Neuron (in vitro differentiated cells): ENCODE data around the genes HTR3D and THPO.

GRCh38 chr3:183153229-183153462, 9.4 kb downstream of the LAMP3 start:
- PRO-cap = no peak

DNA sequence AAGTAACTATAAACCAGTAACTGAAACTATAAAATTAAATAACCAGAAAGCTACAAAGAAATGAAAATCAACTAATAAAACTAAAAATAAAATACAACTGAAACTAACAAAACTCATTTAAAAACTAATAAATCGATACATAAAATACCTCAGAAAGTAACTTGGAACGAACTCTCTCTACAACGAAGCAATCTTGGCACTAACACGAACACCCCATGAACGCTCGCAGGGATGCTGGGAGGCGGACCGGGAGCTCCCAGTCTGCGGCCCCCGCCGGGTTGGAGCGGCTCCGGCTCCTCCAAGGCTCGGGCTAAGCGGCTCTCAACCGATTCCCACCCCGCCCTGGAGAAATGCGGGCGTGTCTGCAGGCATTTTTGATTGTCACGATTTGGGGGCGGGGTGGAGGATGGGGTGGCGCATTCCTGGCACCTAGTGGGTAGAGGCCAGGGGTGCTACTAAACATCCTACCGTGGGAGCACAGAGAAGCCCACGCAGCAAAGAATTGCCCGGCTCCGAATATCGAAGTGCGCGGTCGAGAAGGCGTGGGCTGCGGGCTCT, 16.1 kb upstream of the LAMP3 start:
- PRO-cap = no peak

DNA sequence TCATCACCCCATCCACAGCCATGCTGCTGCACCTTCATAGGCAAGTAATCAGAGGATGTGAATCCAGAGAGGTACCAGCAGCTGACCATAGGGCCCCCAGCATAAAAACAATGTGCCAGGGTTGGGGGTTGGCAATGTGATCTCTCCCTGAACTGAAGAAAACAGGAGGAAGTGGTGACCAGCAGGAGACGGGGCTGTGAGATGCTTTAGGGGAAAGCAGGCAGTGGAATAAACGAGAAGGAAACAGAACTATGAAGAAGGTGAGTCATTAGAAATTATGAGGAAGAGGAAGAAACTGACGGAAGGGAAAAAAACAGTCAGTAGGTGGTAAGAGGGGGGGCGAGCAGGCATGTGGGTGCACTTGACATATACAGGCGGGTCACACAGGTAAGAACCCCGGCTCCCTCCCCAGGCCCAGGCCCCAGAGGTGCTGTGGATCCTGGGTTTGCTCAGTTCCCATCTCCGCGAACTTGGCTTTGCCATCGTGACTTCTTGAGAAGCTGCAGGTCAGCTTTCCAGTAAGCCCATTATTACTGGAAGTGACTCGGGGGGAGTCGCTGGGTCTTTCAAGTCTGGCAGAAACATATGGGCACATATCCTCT, 42.1 kb upstream of the B3GNT5 start:
- PRO-cap = no peak

DNA sequence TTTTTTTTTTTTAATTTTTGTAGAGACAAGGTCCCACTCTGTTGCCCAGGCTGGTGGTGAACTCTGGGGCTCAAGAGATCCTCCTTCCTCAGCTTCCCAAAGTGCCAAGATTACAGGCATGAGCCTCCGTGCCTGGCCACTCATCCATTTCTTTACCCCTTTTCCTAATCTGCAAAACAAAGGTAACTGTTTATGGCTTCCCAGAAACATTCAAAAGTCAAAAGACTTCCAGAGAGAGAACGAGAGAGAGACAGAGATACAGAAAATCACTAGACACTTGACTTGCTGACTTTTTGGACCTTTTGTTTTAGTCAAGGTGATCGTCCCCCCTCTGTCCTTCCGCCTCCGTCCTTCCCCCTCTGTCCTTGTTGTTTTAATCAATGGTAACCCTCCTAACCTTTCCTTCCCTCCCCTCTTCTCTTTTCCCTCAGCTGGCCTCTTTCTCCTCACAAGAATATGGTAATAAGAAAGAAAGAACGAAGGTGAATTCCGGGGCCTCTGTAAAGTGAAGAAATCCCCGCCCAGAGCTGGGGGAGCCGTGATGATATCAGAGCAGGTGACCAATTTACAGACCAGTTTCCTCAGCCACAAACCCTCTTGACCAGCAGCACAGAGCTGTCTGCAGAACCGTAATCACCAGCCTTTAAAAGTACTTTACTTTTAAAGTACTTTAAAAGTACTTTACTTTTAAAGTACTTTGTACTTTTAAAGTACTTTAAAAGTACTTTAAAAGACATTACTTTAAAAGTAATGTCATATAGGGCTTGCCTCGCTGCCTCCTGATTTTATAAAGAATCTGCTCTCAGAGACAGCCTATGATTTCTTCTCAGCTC, 21.9 kb downstream of the KLHL6 start:
- PRO-cap = no peak

DNA sequence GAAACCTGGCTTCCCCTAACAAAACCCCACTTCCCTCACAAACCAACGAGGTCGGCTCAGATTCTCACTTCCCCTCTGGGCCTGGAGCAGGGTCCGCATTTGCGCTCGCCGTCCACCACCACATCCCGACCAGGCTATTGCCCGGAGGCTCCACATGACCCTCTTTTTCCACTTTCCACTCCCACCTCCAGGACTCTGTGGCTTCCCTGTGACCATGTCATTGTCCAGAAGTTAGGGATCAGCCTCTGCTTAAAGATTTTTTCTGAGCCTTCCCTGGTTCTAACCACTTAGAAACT, 14.7 kb downstream of the KLHL6 start:
- PRO-cap = no peak

DNA sequence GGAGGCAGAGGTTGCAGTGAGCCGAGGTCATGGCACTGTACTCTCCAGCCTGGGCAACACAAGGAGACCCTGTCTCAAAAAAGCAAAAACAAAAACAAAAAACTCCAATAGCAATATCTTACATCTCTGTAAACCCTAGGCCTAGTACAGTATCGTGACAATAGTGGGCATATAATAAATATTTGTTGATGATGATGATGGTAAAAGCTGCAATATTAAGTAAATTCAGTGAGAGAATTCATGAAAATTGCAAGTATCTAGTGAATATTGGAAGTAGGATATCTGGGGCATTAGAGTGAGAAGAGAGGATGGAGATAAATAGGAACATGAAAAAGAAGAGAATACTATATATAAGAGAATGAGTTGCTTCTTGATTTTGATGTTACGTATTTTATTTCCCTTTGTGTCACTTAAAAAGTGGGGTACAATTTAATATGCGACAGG, 12.5 kb downstream of the KLHL24 start:
- PRO-cap = no peak

- PRO-cap = no peak
These were observed 14.5 kb downstream of the MAP6D1 start for GRCh38 chr3:183810731-183811398.

DNA sequence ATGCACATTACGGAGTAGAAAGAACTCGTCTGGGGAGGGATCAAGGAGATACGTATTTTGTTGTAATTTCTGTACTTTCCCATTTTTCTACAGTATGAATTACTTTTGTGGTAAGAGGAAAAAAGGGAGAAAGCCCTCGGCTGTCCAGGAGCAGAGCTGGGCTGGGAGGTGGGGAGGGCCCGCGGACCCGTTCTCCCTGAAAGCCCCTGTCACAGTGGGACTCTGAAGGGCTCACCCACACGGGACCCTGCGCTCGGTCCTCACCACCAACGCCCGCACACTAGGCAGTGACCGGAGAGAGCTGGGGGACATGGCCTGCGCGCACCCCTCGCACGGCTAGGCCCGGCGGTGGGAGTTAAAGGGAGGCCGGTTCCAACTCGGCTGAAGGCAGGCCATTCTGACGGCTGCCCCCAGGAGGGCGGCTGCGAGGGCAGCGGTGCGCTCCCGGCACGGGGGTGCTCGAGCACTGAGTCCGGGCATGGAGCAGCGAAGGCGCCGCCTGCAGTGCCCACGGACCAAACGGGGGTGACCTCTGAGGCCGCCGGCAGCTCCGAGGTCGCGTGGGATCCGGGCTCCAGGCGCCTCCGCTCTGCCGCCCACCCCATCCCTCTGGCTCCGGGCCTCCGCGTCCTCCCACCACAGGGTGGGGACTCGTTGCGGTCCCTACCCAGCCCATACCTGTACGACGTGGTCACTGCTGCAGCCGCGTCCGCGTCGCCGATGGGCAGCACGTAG, 741 bp downstream of the MAP6D1 start:
- PRO-cap = bidirectional peak, plus-strand start at position 395 of the sequence, minus-strand start at position 282 of the sequence; bidirectional peak, plus-strand start at position 675 of the sequence, minus-strand start at position 591 of the sequence

- PRO-cap = no peak
These were observed 20.2 kb upstream of the MAP6D1 start for GRCh38 chr3:183845407-183846089.

- PRO-cap = no peak
These were observed 35.8 kb upstream of the PARL start for GRCh38 chr3:183920498-183920841.

DNA sequence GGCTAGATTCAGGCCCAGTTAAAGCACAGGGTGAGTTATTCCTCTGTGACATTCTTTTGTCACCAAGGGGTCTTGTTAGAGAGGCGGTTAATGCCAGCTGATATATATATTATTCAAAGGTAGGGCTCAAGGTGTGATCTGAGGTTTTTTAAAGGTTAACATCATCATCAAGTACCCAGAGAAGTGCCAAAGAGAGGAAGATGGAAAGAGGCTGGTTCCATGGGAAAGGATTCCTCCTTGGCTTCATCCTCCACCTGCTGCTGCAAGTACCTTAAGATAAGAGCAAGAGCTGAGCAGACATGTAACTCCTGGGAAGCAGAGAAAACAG, at the start of gene HTR3D:
Gene HTR3D, plus strand, starts transcription at position 201 of the 328 bp plus-strand sequence.
- PRO-cap = no peak

GRCh38 chr3:184164154-184165296, 9.3 kb downstream of the DVL3 start:
- PRO-cap = no peak

DNA sequence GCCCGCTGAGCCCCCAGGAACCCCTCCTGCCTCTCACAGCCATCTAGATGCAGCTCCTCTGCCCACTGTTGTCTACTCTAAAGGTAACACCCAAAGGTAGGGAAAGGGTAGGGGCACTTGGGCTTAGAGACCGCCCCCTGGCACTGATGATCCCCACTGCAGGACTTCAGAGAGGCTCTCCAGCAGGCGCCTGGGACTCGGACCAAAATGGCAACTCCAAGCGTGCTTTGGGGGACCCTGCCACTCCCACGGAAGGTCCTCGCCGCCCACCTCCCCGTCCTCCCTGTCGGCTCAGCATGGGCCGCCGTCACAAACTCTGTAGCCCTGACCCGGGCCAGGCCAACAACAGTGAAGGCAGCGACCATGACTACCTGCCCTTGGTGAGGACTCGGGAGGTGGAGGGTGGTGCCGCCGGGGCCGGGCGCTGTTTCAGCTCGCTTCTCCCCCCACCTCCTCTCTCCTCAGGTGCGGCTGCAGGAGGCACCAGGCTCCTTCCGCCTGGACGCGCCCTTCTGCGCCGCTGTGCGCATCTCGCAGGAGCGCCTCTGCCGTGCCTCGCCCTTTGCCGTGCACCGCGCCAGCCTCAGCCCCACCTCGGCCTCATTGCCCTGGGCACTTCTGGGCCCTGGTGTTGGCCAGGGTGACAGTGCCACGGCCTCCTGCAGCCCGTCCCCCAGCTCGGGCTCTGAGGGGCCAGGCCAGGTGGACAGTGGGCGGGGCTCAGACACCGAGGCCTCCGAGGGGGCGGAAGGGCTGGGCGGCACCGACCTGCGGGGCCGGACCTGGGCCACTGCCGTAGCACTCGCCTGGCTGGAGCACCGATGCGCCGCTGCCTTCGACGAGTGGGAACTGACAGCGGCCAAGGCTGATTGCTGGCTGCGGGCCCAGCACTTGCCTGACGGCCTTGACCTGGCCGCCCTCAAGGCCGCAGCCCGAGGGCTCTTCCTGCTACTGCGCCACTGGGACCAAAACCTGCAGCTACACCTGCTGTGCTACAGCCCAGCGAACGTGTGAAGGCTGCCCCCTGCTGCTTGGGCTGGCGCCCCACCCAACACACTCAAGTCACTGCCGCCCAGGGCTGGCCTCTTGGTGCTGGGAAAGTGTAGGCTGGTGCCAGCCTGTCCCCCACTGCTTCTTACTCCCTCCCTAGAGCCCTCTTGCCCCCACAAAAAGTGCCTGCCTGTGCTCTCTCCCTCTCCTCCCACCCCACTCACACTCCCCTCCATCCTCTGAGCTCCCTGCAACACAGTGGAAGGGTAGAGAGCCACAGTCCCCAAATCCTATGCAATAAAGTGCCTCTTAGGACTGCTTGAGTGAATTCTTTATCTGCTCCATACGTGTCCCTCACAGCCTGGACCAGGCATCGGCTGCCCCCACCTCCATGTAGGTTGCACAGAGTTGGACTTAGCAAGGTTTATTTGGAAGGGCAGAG, 7.2 kb downstream of the ALG3 start:
- PRO-cap = no peak

DNA sequence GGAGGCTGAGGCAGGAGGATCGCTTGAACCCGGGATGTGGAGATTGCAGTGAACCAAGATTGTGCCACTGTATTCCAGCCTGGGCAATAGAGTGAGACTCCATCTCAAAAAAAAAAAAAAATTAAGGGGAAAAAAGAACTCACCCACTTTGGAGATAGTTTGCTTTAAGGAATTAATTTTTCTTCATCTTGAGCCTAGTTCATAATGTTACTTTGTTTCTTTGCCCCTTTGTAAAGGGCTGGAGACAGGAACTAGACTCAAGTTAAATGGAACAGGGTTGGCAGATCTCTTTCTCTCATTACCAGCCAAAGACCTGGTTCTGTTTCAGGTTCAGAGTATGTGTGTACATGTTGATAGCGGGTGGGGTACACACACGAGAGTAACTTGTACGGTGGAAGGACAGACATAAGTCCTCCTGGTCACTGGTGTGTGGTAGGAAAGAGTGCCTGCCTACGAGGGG, 4.6 kb downstream of the EIF4G1 start:
- PRO-cap = no peak

DNA sequence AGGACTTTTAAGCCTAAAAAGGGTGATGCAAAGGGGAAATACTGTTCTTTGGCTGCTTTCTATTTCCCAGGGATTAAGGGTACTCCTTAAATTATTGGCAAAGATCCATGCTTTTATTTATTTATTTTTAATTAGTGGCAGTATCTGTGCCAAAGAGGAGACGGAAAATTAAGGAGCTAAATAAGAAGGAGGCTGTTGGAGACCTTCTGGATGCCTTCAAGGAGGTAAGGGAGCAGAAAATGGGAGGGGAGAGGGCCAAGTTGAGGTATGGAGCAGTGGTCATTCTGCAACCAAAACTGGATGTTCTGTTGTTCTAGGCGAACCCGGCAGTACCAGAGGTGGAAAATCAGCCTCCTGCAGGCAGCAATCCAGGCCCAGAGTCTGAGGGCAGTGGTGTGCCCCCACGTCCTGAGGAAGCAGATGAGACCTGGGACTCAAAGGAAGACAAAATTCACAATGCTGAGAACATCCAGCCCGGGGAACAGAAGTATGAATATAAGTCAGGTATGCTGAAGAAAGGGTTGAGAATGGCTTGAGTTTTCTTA, 7.9 kb downstream of the EIF4G1 start:
- PRO-cap = no peak

DNA sequence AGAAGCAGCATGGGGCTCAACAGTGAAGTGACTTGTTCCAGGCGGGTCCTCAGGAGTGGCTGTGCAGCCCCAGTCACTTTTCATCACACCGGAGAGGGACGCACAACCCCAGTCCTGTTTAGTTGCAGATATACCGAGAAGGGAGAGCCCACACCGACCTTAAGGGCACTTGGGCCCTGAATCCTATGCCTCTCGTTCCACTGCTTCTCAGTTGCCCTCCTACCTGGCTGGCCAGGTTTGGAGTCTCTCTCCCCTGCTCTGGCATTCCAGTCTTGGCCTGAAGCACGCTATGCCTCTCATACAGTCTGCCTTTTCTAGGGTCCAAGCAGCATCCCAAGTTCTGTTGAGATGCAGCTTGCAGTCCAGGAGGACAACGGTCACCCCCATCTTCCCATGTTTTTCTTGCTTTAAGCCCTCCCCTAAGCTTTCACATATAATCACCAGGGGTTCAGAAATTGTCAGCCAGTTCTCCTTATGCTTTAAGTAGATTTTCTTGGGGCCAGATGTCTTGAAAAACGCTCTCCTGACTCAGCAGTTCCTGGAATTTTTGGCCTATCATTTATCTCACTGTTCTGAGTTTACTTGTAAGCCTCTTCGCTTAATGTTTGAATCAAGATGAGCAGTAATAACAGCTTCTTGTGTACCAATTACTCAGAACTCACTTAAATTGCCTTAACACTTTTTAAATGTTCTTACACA, 10.2 kb downstream of the FAM131A start:
- PRO-cap = no peak

DNA sequence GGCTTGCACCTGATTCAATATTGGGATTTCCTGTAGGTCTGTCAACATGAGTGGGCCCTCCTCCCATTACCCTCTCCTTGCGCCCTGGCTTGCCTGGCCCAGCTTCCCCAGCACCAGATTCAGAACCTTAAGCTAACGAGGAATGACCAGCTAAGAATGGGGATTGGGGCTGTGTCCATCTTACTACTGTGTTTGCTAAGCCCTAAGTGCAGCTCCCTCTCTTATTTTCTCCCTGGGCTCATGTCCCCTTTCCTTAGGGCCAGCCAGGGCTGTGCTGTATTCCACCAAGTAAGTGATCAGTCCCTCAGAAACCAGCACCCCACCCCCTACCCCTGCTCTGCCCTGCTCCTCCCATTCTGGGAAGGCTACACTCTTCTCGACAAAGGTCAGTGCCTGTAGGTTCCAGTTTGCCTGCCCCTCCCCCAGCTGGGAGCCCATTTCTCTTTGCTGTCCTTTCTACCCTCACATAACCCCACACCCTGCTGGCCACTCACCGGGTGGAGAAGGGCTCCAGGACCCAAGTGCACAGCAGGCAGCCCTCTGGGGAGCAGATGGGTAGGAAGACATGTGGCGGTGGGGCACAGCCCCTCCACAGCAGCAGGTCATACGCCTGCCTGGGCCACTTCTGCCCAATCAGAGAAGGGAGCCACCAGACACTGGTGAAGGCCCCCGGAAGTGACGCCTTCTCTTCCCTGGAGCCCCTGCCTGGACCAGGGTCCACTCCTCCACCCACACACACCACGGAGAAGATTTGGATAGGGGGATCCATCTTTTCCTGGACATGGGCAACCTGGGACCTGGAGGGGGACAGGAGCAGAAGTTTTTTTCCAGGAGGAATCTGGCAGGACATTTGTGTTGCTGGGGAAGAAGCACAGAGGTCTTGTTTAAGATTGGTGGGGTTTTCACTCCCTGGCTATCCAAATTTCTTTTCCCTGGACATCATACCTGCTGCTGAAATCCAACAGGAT, at the start of gene THPO:
Gene THPO, minus strand, starts transcription at position 627 of the 968 bp plus-strand sequence.
- PRO-cap = bidirectional peak, plus-strand start at position 368 of the sequence, minus-strand start at position 273 of the sequence; bidirectional peak, plus-strand start at position 736 of the sequence, minus-strand start at position 627 of the sequence

DNA sequence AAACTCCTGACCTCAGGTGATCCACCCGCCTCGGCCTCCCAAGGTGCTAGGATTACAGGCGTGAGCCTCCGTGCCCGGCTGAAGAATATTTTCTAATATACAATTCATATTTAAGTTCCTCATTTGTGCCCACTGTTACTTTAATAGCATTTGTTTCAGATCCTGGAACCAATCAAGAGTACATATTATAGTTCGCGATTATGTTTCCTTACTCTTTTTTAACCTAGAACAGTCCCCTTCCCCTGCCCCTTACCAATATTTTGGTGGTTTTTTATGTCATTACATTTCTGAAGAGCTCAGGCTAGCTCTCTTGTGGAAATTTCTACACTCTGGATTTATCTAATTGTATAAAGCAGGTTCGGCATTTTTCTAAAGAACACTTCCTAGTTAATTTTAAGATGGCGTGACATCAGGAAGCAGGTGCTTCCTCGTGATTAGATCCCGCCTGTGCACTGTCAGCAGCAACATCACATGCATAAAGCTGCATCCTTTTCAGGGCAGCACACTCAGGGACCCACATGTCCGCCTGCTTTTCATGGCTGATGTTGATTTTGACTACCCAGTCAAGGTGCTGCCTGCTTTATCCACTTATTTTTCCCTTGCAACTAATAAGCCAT, 88.7 kb upstream of the EPHB3 start:
- PRO-cap = no peak

DNA sequence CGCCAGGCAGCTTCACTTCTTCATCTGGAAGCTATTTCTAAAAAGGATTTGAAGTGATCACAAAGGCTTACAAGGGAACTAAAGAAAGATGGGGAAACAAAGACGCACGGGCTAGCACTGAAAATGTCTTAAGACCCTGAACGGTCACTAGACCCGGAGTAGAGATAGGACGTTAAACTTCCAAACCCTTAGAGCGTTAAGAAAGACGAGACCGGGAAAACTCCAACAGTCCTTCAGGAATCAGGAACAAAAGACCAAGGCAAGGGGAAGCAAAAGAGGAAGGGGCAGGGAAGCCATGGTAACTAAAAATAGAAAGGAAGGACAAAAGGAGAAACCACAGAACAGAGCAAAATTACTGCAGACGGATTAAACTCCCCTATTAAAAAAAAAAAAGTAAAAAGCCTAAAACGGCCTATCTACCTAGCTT, 47.4 kb upstream of the EPHB3 start:
- PRO-cap = no peak

GRCh38 chr3:184523810-184524142, 37.8 kb upstream of the EPHB3 start:
- PRO-cap = no peak